Pericardium fibroblast (primary cell): ENCODE results near the gene CYTL1.

GRCh38 chr4:2956627-2957010 is 6.6 kb downstream of the NOP14 start:
- RAMPAGE, long total RNA: no peak

GRCh38 chr4:2964278-2964949 is 1.0 kb downstream of the GRK4 start:
- RAMPAGE, long total RNA: no peak

- RAMPAGE, long total RNA: no peak
Measured at GRCh38 chr4:3074795-3075837, 635 bp downstream of the HTT start.

DNA sequence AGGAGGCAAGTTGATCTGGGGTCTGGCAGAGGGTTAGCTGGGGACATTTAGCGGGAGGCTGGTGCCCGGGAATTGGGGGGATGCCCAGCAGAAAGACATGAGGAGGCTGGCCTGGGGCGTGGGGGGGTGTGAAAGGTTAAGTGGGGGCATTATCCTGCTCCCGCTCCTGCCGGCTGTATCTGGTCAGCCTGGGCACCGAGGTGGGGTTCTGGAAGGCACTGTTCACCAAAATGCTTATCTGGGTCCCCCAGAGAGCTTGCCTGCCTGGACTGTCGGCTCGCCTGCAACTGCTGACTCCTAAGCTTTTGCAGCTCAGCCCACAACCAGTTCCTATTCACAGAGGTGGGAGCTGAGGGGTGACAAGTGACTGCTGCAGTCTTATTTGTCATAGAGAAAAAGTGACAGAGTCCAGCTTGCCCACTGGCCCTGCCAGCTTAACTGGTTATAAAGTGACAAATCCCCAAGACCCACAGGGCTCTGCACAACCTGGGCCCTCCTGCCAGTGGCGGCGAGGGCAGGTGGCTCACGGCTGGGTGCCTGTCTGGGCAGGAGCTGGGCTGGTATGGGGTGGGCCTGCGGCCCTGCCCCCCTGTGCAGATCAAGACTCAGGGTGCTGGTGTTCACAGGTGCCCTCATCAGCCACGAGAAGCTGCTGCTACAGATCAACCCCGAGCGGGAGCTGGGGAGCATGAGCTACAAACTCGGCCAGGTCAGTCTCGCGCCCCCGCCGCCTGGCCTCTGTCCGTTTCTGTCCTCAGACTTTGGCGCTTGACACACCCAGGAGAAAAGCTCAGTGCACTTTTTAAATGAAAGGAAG is 23.7 kb upstream of the MSANTD1 start:
- RAMPAGE, long total RNA: no peak

GRCh38 chr4:3310187-3310602 is 17.4 kb downstream of the RGS12 start:
- RAMPAGE, long total RNA: no peak

DNA sequence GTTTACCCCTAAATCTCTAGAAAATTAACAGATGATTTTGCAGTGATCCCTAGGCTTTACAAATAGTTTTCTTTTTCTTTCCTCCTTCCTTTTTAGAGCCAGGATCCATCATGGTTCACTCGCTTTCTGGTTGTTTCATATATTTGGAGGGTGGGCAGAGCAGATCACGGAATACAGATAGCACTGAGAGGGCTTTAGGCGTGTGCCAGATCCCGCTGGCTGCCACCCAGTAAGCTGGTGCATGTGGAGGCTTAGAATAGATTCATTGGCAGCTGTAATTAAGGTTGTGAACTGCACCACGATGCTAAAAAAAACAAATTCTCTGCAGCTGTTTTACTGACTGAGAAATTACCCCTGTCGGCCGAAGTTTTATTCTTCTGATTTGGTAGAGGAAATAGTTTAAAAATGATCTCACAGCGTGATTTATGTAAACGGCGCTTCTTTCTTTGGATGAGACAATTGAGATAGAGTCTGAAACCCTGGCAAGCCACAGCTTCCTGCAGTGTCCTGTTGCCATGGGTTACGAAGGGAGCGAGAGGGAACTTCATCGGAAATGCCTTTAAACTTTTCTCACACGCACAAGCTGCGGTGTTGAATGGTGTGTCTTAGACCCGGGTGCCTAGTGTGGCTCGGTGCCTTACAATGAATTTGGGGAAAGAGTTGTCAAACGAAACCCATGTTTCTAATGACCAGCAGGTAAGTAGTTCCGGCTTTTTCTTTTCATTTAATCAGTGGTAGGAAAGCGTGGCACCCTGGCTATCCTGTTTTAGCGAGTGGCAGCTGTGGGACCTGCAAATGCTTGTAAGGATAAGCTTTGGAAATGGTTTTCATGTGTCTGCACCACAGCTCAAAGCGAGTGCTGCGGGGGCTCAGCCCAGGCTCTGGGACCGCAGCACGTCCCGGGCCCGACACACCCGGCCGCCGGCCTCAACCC is 71.9 kb upstream of the HGFAC start:
- RAMPAGE, long total RNA: no peak

- RAMPAGE, long total RNA: no peak
Measured at GRCh38 chr4:3387574-3388597, 53.9 kb upstream of the HGFAC start.

DNA sequence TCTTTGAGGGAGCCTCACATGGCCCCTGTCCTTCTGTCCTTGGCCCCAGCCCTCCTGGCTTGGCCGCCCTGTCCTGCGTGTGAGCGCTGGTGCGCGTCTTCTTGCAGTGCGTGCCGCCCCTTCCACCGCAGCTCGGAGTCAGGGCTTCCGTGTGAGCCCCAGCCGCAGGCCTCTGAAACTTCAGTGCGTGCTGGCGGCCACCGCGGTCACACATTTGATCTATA is 30.1 kb upstream of the HGFAC start:
- RAMPAGE, long total RNA: no peak

- RAMPAGE, long total RNA: no peak
Measured at GRCh38 chr4:3502470-3502954, 29.7 kb downstream of the LRPAP1 start.

GRCh38 chr4:3530258-3530603 is 2.0 kb downstream of the LRPAP1 start:
- RAMPAGE, long total RNA: no peak

- RAMPAGE, long total RNA: no peak
Measured at GRCh38 chr4:3766897-3768041, 1.1 kb downstream of the ADRA2C start.

GRCh38 chr4:3929340-3930027 is 163.3 kb downstream of the ADRA2C start:
- RAMPAGE, long total RNA: start-site peak on the minus strand at chr4:3929574-3929600, 122 and 25 reads in 2 replicates

DNA sequence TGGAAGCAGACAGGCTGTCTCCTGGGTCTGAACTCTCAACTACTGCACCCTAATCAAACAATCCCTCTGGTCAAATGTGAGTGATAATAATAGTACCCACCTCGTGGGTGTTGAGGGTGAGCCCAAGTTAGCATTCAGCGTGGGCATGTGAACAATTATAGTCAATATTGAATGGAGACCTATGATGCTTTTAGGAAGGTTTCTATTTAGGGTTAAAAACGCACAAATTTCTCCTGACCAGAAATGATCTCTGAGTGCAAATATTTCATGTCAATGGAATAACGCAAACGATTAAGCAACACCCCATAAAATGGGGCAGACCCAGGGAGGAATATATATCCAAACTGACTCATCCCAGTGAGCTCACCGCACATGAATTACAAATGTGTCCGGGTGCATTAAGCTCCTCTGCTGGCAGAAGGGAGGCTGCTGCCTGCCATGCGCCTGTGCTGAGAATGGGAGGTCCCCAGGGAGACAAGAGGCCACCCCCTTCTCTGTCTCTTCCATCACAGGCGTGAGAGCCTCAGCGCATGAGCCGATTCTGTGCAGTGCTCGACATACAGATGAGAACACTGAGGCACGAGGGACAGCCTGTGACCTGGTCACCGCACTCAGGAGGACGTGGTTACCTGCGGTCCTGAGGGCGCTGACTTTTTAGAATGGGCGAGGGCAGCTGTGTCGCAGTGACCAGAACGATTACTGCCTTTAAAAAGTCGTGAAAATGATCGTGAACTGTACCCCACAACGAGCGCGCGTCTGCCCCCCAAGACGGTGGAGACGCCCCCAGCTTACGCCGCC is 188.3 kb downstream of the ADRA2C start:
- RAMPAGE, long total RNA: no peak

- RAMPAGE, long total RNA: no peak
Measured at GRCh38 chr4:4387295-4387629, 360 bp downstream of the NSG1 start.

GRCh38 chr4:4492583-4492867 is 49.3 kb downstream of the STX18 start:
- RAMPAGE, long total RNA: no peak

- RAMPAGE, long total RNA: no peak
Measured at GRCh38 chr4:4851728-4851971, 7.8 kb upstream of the MSX1 start.

- RAMPAGE, long total RNA: no peak
Measured at GRCh38 chr4:5019175-5019674, at the start of gene CYTL1. TSS of gene CYTL1 (minus strand) at chr4:5019458.

- RAMPAGE, long total RNA: no peak
Measured at GRCh38 chr4:5526028-5526450, 182.3 kb downstream of the EVC2 start.

DNA sequence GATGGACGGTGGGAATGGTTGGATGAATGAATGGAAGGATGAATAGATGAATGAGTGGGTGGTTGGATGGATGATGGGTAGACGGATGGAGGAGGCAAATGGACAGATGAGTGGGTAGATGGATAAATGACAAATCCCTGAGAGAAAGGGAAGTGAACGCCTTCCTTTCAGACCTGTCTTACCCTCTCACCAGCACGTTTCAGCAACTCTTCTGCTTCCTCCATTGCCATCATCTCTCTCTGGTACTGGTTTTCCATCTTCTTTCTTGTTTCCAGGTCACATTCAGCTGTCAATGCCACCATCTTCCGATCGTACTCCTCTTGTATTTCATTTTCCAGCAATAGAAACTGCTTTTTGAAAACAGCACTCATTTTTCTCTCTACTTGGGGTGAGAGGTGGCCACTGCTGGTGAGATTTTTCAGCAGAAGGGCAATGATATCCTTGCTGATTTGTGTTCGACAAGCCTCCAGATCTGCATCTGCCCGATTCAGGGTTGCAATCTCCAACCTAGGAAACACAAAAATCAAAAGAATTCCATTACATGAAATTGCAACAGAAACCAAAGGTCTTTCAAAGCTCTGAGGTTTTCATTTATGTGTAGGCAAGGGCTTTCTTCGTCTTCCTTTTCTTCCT is 67.9 kb downstream of the EVC2 start:
- RAMPAGE, long total RNA: no peak

- RAMPAGE, long total RNA: no peak
Measured at GRCh38 chr4:5796787-5797367, 85.9 kb downstream of the EVC start.